ENCODE results near the genes DTD2, ARHGAP5 and EAPP.

- RRBS, 2 experiments, result no CpG with 5 or more reads among the region's 10 CpGs
CAGE:
- cytosol, long polyA minus RNA, result no peak
- cytosol, long polyA plus RNA, result no peak
- long polyA plus RNA, result no peak
- nucleus, long polyA minus RNA, result no peak
- nucleus, long polyA plus RNA, result no peak
These were observed 855 bp upstream of the HECTD1 start for GRCh38 chr14:31208495-31208801.

GRCh38 chr14:31229423-31230427 is 22.1 kb upstream of the HECTD1 start:
- RRBS, 2 experiments, result no CpG with 5 or more reads among the region's 13 CpGs
CAGE:
- cytosol, long polyA minus RNA, result no peak
- cytosol, long polyA plus RNA, result no peak
- long polyA plus RNA, result no peak
- nucleus, long polyA minus RNA, result no peak
- nucleus, long polyA plus RNA, result no peak

DNA sequence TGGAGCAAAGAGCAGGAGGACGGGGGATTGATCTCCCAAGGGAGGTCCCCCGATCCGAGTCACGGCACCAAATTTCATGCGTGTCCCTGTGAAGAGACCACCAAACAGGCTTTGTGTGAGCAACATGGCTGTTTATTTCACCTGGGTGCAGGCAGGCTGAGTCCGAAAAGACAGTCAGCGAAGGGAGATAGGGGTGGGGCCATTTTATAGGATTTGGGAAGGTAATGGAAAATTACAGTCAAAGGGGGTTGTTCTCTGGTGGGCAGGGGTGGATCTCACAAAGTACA is 42.9 kb upstream of the HECTD1 start:
- RRBS, 2 experiments, result no CpG with 5 or more reads among the region's 7 CpGs
CAGE:
- cytosol, long polyA minus RNA, result no peak
- cytosol, long polyA plus RNA, result no peak
- long polyA plus RNA, result no peak
- nucleus, long polyA minus RNA, result no peak
- nucleus, long polyA plus RNA, result no peak

- RRBS, 2 experiments, result no CpG with 5 or more reads among the region's 6 CpGs
CAGE:
- cytosol, long polyA minus RNA, result no peak
- cytosol, long polyA plus RNA, result no peak
- long polyA plus RNA, result no peak
- nucleus, long polyA minus RNA, result no peak
- nucleus, long polyA plus RNA, result no peak
These were observed 54.5 kb upstream of the HECTD1 start for GRCh38 chr14:31261881-31262753.

GRCh38 chr14:31321312-31321729 is 99.0 kb downstream of the HEATR5A start:
- RRBS, 2 experiments, result no CpG with 5 or more reads among the region's 8 CpGs
CAGE:
- cytosol, long polyA minus RNA, result no peak
- cytosol, long polyA plus RNA, result no peak
- long polyA plus RNA, result no peak
- nucleus, long polyA minus RNA, result no peak
- nucleus, long polyA plus RNA, result no peak

DNA sequence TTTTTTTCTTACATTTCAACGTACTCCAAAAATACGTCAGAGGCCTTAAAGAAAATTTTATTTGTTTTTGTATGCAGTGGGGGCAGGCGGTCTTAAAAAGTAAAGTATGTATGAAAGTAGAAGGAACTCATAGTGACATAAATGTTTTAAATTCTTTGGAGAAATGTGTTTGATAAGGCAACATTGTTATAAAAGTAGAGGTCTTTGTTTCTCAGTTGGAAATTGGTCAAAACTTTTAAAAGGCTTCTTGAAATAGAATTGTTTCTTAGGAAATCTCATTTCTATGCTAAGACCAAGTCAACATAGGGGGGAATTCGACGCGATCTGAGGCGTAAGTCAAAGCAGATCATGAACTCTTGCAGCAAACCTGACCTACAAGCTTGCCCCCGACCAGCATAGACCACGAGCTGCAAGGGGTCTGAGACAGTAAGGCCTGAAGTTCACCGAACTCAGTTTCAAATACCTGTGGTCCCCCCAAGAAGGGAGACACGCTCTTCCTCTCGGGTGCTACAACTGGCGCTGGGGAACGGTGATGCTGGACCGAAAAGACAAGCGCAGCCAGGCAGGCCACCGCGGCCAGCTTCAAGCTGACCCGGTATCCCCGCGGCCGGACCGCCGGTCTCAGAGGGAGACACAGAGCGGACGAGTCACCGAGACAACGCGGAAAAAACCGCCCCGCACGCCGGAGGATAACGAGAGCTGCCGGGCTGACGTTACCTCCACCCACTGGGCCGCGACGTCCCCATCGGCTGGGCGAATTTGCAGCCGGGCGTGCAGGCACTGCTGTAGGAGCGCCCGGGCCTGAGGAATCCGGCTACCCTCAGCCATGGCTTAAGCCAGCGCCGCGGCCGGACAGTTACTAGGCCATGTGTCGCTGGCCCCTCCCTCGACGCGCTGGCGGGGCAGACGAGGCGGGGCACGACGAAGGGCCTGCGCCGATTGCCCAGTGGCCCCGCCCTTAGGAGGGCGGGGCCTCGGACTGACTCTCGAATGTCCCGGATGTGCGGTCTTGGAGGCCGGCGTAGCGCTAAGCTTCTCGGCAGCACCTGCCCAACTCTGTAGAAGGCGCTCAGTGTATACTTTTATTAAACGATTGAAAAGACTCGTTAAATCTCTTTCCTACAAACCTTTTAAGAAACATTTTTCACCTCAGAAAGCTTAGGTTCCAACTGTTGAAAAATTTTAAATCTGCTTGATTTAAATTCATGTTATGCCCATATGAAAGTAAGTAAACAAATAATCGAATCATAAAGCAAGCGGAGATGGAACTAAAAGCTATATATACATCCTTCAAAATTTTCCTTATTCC is at the start of gene DTD2:
Gene DTD2 (minus strand): TSS at position 941 of the 1,309 bp plus-strand sequence.
- RRBS, 2 experiments, result 1 to 2% methylated on average over 19 of the region's 76 CpGs
CAGE:
- cytosol, long polyA minus RNA, result no peak
- cytosol, long polyA plus RNA, result start-site peak on the minus strand centred at position 851 of the sequence, 39 bp wide, 137 and 204 reads in 2 replicates
- long polyA plus RNA, result start-site peak on the minus strand centred at position 563 of the sequence, 31 bp wide, 18 and 19 reads in 2 replicates; start-site peak on the minus strand centred at position 852 of the sequence, 43 bp wide, 213 and 273 reads in 2 replicates
- nucleus, long polyA minus RNA, result no peak
- nucleus, long polyA plus RNA, result start-site peak on the minus strand centred at position 852 of the sequence, 43 bp wide, 198 and 167 reads in 2 replicates

- RRBS, 2 experiments, result no CpG with 5 or more reads among the region's 2 CpGs
CAGE:
- cytosol, long polyA minus RNA, result no peak
- cytosol, long polyA plus RNA, result no peak
- long polyA plus RNA, result no peak
- nucleus, long polyA minus RNA, result no peak
- nucleus, long polyA plus RNA, result no peak
These were observed 65.6 kb downstream of the NUBPL start for GRCh38 chr14:31626784-31627263.

DNA sequence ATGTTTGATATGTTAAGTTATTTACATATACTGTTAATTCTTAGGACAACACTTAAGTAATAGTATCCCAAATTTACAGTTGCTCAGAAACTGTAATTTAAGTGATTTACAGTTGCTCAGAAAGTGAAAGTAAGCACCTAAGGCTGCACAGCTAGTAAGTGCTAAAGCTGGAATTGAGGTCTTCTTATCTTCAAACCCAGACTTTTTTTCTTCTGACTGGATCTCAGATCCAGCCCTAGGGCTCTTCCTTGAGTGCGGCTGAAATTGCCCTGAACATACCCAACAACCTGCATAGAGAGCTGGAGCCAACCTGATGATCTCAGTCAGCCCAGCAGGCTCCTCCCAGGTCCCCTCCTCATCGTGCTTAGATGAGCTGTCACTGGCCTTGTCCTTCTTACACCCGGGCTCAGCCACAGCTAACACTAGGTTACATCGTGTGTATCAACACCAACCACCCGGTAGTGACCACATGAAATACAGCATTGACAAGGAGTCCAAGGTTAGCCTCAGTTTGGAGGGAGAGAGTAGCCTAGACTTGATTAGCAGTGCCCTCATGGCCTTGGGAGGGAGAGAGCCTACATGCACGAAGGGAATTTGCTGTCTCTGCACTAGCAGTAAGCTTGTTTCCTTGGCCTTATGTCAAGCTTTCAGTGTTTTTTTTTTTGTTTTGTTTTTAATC is 111.1 kb upstream of the ARHGAP5 start:
- RRBS, 2 experiments, result 0 to 7% methylated on average over 2 to 3 of the region's 6 CpGs
CAGE:
- cytosol, long polyA minus RNA, result no peak
- cytosol, long polyA plus RNA, result no peak
- long polyA plus RNA, result no peak
- nucleus, long polyA minus RNA, result no peak
- nucleus, long polyA plus RNA, result no peak

DNA sequence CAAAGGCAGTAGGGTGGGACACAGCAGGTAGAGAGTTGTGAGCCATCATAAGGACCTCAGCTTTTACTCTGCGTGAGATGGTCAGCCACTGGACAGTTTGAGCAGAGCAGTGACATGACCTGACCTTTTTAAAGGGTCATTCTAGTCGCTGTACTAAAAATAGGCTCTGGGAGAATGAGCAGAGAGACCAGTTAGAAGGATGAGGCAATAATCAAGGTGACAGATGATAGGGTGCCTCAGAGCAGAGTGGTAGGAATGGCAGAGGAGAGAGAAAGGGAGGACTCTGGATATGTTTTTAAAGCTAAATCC is 83.6 kb upstream of the ARHGAP5 start:
- RRBS, 2 experiments, result no CpG with 5 or more reads among the region's 2 CpGs
CAGE:
- cytosol, long polyA minus RNA, result no peak
- cytosol, long polyA plus RNA, result no peak
- long polyA plus RNA, result no peak
- nucleus, long polyA minus RNA, result no peak
- nucleus, long polyA plus RNA, result no peak

DNA sequence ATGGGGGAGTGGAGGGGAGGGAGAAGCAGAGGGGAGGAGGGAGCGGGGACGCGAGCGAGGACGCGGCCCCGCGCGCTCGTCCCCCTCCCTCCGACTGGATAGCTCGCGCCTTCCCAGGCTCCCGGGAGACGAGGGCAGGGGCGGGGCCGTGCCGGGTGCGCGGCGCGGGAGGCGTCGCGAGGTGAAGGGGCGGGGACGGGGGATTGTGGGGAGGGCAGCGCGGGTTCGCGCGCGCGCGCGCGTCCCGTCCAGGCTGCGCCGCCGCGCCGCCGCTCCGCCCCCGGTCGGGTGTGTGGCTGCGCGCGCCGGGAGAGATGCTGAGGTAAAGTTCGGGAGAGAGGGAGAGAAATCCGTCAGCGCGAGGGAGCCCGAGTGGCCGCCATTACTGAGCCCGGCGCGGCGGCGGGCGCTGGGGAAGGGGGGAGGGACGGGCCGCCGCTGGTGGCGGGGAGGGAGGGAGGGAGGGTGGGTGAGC is 335 bp upstream of the ARHGAP5 start:
- RRBS, 2 experiments, result under 1 to 1% methylated on average over 6 to 14 of the region's 67 CpGs
CAGE:
- cytosol, long polyA minus RNA, result no peak
- cytosol, long polyA plus RNA, result start-site peak on the plus strand centred at position 297 of the sequence, 57 bp wide, 121 and 255 reads in 2 replicates
- long polyA plus RNA, result start-site peak on the plus strand centred at position 288 of the sequence, 92 bp wide, 116 and 203 reads in 2 replicates
- nucleus, long polyA minus RNA, result no peak
- nucleus, long polyA plus RNA, result start-site peak on the plus strand centred at position 276 of the sequence, 77 bp wide, 654 and 608 reads in 2 replicates

DNA sequence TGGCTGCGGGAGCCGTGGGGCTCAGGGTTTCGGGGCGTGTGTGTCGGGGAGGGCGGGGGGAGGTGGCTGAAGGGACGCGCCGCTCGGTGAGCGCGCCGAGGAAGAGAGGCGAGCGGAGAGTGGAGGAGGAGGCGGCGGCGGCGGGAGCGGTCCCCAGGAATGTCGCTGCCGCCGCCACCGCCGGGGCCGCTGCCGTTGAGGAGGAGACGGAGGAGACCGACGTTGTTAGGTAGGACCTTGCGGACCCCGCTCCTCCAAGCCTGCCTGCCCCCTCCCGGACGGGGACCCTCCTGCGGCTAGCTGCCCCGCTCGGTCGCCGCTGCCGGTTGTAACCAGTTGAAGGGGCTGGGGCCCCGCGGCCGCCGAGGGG is at the start of gene ARHGAP5:
Gene ARHGAP5 (plus strand): TSS at position 98 of the 370 bp plus-strand sequence.
- RRBS, 2 experiments, result 2% methylated on average over 15 of the region's 44 CpGs
CAGE:
- cytosol, long polyA minus RNA, result no peak
- cytosol, long polyA plus RNA, result start-site peak on the plus strand centred at position 80 of the sequence, 87 bp wide, 67 and 165 reads in 2 replicates
- long polyA plus RNA, result start-site peak on the plus strand centred at position 109 of the sequence, 28 bp wide, 42 and 87 reads in 2 replicates; start-site peak on the plus strand centred at position 204 of the sequence, 43 bp wide, 30 and 39 reads in 2 replicates
- nucleus, long polyA minus RNA, result no peak
- nucleus, long polyA plus RNA, result start-site peak on the plus strand centred at position 76 of the sequence, 87 bp wide, 229 and 296 reads in 2 replicates

GRCh38 chr14:32201521-32202474 is 124.7 kb downstream of the ARHGAP5 start:
- RRBS, 2 experiments, result 2 to 3% methylated on average over 14 to 16 of the region's 60 CpGs
CAGE:
- cytosol, long polyA minus RNA, result no peak
- cytosol, long polyA plus RNA, result no peak
- long polyA plus RNA, result no peak
- nucleus, long polyA minus RNA, result no peak
- nucleus, long polyA plus RNA, result no peak

DNA sequence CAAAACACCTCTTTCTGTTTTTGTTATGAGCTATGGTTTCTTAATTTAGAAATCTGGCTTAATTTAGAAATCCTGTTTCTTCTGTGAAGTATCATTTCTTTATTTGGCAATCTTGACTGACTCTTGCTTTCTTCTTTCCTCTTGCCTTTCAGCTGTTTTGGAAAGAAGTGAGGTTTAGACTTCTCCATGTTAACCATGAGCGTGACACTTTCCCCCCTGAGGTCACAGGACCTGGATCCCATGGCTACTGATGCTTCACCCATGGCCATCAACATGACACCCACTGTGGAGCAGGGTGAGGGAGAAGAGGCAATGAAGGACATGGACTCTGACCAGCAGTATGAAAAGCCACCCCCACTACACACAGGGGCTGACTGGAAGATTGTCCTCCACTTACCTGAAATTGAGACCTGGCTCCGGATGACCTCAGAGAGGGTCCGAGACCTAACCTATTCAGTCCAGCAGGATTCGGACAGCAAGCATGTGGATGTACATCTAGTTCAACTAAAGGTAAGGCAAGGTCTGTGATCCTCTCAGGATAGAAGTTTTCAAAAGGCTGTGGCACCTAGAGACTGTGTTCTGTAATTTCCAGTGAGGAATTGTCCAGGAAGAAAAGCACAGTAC is 104.3 kb downstream of the AKAP6 start:
- RRBS, 2 experiments, result no CpG with 5 or more reads among the region's 4 CpGs
CAGE:
- cytosol, long polyA minus RNA, result no peak
- cytosol, long polyA plus RNA, result no peak
- long polyA plus RNA, result no peak
- nucleus, long polyA minus RNA, result no peak
- nucleus, long polyA plus RNA, result no peak

DNA sequence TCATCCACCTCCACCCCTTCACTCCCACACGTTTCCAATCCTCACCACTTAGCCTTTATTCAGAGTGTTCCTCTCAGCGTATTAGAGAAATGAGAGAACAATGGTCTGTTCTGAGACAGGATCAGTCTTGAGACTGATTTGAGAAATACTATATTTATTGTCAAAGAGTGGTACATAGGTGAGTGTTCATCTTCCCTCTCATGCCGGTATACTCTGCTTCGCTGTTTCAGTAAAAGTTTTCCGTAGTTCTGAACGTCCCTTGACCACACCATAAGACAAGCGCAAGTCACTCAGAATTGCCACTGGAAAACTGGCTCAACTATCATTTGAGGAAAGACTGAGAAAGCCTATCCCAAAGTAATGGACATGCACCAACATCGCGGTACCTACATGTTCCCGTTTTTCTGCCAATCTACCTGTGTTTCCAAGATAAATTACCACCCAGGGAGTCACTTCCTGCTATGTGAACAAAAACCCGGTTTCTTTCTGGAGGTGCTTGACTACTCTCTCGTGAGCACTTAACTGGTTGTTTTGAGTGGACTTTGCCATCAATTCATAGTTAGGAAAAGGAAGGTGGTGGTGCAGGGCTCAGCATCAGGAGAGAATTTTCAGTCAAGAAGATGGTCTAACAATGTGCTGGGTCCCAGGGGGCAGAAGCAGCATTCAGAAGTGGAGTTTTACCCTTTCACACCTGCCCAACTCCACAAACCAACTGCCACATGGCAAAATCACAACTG is 1.5 kb downstream of the EGLN3 start:
- RRBS, 2 experiments, result no CpG with 5 or more reads among the region's 12 CpGs
CAGE:
- cytosol, long polyA minus RNA, result no peak
- cytosol, long polyA plus RNA, result no peak
- long polyA plus RNA, result no peak
- nucleus, long polyA minus RNA, result no peak
- nucleus, long polyA plus RNA, result no peak

DNA sequence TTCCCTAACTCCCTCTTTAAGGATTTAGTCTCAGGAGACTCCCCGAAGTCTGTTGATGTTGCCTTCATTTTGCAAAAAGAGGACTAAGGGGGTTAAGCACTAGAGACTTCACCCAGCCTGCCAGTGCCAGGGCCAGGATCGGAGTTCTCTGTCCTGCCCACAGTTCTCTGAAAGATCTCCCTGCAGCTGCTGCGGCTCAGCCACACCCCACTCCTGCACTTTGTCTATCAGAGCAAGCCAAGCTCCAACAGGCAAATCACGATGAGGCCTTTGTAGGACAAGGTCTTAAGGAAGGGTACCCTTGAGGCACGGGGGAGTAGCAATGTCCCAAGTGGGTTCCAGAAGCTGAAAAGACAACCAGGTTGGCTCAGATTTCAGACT is 148.8 kb upstream of the EGLN3 start:
- RRBS, 2 experiments, result no CpG with 5 or more reads among the region's 5 CpGs
CAGE:
- cytosol, long polyA minus RNA, result no peak
- cytosol, long polyA plus RNA, result no peak
- long polyA plus RNA, result no peak
- nucleus, long polyA minus RNA, result no peak
- nucleus, long polyA plus RNA, result no peak

DNA sequence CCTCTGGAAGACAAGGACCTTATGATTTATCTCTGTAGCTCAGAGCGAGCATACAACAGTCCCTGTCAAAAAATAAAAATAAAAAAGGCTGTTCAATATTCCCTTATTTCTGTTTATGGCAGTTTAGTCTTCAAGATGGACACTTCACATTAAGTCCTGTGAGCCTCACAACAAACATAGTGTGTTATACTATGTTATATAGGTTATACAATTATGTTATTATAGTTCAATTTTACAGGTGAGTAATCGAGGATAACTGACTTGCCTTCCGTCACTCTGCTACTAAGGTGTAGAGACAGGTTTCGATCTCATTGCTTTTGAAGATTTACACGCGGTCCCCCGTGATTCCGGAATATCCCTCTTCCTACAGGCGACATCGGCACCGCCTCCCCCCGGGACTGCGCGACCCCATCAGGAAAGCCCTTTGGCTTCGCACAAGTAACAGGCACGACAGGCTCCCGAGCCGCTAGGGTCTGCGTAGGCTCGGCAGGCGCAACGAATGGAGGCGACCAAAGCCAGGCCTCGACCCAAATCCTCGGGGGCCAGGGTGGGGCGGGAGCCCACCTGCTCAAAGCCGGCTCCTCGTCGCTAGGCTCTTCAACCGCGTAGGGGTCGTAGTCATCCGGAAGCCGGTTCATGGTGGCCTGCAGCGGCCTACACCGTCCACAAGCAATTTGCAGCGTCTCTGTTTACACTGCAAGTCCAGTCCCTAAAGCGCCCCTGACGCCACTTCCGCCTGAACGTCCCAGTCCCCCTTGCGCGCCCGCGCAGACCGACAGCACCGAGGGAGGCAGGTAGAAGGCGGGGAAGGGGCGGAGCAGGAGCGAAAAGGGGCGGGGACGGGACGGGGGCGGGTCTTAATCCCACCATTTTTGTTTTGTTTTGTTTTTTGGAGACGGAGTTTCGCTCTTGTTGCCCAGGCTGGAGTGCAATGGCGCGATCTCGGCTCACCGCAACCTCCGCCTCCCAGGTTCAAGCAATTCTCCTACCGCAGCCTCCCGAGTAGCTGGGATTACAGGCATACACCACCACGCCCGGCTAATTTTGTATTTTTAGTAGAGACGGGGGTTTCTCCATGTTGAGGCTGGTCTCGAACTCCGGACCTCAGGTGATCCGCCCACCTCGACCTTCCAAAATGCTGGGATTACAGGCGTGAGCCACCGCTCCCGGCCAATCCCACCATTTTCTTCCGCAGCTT is at the start of gene EAPP:
Gene EAPP (minus strand): TSS at position 711 of the 1,198 bp plus-strand sequence.
- RRBS, 2 experiments, result 0 to under 1% methylated on average over 2 to 7 of the region's 74 CpGs
CAGE:
- cytosol, long polyA minus RNA, result start-site peak on the minus strand centred at position 692 of the sequence, 36 bp wide, 679 reads
- cytosol, long polyA plus RNA, result start-site peak on the minus strand centred at position 671 of the sequence, 168 bp wide, 1,463 and 1,940 reads in 2 replicates
- long polyA plus RNA, result start-site peak on the minus strand centred at position 651 of the sequence, 139 bp wide, 1,964 and 1,826 reads in 2 replicates
- nucleus, long polyA minus RNA, result start-site peak on the minus strand centred at position 695 of the sequence, 39 bp wide, 18 reads
- nucleus, long polyA plus RNA, result start-site peak on the minus strand centred at position 674 of the sequence, 86 bp wide, 1,196 and 1,650 reads in 2 replicates

DNA sequence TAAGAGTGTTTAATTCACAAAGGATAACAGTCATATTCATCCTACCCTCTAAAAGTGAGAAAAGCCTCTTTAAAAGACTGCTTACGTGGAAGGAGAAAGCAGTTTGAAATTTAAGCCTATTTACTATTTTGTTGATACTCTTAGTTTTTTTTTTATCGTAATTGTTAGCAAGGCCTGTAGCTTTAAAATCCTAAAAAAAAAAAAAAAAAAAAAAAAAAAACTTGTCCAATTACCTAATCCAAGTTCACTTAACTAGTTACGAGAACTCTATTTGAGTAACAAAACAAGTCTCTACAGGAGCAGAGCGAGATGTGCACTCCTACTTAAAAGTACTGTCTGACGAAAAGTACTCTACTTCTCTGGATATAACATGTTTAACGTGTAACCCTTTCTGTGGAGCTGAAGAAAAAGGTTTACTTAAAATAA is 2.4 kb downstream of the BAZ1A start:
- RRBS, 2 experiments, result no CpG with 5 or more reads among the region's 6 CpGs
CAGE:
- cytosol, long polyA minus RNA, result no peak
- cytosol, long polyA plus RNA, result no peak
- long polyA plus RNA, result no peak
- nucleus, long polyA minus RNA, result no peak
- nucleus, long polyA plus RNA, result no peak

DNA sequence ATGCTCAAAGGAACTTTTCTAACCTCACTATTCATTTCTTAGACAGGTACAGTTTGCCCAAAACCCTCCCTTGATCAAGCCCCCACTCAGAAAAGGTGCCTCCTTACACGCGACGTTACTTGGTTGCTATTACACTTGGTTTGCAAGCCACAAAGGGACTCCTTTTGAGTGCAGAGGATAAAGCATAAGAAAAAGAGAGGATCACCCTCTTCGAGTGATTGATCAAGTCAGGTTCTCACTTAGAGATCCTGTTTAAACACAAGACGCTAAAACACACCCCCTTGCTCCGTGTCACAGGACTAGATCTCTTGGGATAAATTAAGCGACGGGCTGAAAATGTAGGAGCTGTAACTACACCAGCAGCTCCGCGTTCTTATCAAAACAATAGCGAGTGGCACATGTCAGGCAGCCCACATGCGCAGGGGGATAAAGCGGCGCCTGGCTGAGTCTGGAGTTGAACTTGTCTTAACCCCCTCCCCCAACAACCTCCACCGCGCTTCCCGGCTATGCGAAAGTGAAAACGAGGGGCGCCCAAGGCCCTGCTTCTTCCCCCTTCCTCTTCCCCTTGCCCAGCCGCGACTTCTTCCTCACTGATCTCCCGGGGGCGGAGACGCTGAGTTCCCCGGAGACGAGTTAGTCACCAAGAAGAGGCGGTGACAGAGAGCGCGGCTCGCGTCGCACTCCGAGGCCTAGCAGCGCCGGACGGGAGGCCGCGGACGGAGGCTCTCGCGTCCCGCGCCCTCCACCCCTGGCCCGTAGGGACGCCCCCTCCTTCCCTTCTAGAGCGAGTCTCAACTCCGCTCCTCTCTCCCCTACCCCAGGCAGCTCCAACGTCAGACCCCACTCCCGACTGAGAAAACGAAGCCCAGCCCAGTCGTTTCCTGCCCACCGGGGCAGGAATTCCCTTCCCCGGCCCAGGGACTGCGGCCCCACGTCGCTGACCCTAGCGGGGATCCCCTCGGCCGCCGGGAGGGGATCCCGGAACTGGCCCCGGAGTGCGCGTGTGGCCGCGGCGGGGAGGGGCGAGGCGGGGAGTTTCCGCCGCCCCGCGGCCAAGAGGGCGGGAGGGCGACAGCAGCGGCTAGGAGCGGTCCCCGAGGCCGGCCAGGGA is 1.7 kb downstream of the BAZ1A start:
- RRBS, 2 experiments, result 2% methylated on average over 29 to 30 of the region's 80 CpGs
CAGE:
- cytosol, long polyA minus RNA, result no peak
- cytosol, long polyA plus RNA, result no peak
- long polyA plus RNA, result no peak
- nucleus, long polyA minus RNA, result no peak
- nucleus, long polyA plus RNA, result start-site peak on the minus strand centred at position 999 of the sequence, 38 bp wide, 18 and 19 reads in 2 replicates

- RRBS, 2 experiments, result no CpG with 5 or more reads among the region's 3 CpGs
CAGE:
- cytosol, long polyA minus RNA, result no peak
- cytosol, long polyA plus RNA, result no peak
- long polyA plus RNA, result no peak
- nucleus, long polyA minus RNA, result no peak
- nucleus, long polyA plus RNA, result no peak
These were observed 52.0 kb upstream of the SRP54 start for GRCh38 chr14:34930825-34931110.

GRCh38 chr14:35045849-35045982 is 356 bp upstream of the FAM177A1 start:
- RRBS, 2 experiments, result no CpG with 5 or more reads among the region's 5 CpGs
CAGE:
- cytosol, long polyA minus RNA, result no peak
- cytosol, long polyA plus RNA, result no peak
- long polyA plus RNA, result no peak
- nucleus, long polyA minus RNA, result no peak
- nucleus, long polyA plus RNA, result no peak